ENCODE measurements around a stretch of chr6.

GRCh38 chr6:35359912-35360807, 17.8 kb downstream of the PPARD start:
- PRO-cap, 6 experiments: no peak in any of the 6 experiments
- RAMPAGE, long total RNA, 2 experiments: no peak in any of the 2 experiments
- RRBS: no CpG with 5 or more reads among the region's 6 CpGs

GRCh38 chr6:35468528-35469392, 559 bp downstream of the RPL10A start:
- PRO-cap, 6 experiments: peak in 5 of 6 experiments; most common plus-strand start chr6:35468872 (in 3); most common minus-strand start chr6:35468789 (in 3)
- RAMPAGE, long total RNA, 2 experiments: no peak in any of the 2 experiments
- RRBS: 3% methylated on average over 22 of the region's 72 CpGs

GRCh38 chr6:35469393-35470246, 1.4 kb downstream of the RPL10A start:
- PRO-cap, 6 experiments: no peak in any of the 6 experiments
- RAMPAGE, long total RNA, 2 experiments: no peak in any of the 2 experiments
- RRBS: no CpG with 5 or more reads among the region's 23 CpGs

DNA sequence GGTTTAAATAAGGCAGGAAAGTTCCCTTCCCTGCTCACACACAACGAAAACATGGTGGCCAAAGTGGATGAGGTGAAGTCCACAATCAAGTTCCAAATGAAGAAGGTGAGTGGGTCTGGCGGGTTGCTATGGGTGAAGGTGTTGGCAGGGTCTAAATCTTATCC, 1.9 kb downstream of the RPL10A start:
- PRO-cap, 6 experiments: no peak in any of the 6 experiments
- RAMPAGE, long total RNA, 2 experiments: no peak in any of the 2 experiments
- RRBS: no CpG with 5 or more reads among the region's 2 CpGs

GRCh38 chr6:35475316-35475854, 7.2 kb downstream of the RPL10A start:
- PRO-cap, 6 experiments: no peak in any of the 6 experiments
- RAMPAGE, long total RNA, 2 experiments: no peak in any of the 2 experiments
- RRBS: no CpG with 5 or more reads among the region's 14 CpGs

DNA sequence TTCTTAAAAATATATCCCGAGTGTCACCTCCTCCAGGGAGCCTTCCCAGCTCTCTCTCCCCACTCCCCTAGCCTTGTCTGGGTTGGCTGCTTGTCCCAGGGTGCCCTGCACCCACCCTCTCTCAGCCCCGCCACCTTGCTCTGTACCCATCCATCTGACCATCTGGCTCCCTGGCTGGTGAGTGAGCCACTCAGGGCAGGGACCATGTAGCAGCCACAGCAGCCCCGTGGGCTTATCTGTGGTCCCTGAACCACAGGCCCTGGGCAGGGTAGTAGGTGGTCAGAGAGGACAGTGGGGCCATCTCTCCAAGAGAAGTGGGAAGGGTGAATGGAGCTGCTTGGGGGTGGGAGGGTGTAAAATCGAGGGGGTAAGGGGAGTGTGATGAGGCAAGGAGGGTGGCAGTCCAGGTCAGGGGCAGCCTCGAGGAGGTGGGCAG, 12.8 kb downstream of the TEAD3 start:
- PRO-cap, 6 experiments: no peak in any of the 6 experiments
- RAMPAGE, long total RNA, 2 experiments: no peak in any of the 2 experiments
- RRBS: no CpG with 5 or more reads among the region's 5 CpGs

DNA sequence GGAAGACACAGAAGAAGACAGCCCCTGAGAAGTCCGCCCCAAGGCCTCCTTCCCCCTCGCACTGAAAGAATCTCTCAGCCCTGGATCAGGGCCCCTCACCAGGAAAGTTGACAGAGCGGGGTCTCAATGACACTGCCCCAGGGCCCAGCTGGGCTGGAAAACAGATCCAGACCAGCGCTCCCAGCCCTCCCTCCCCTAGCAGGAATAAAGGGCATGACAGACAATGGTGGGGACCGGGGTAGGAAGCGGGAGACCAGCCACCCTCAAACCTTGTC, 1.0 kb downstream of the TEAD3 start:
- PRO-cap, 6 experiments: no peak in any of the 6 experiments
- RAMPAGE, long total RNA, 2 experiments: no peak in any of the 2 experiments
- RRBS: no CpG with 5 or more reads among the region's 6 CpGs

- PRO-cap, 6 experiments: peak in 4 of 6 experiments; most common plus-strand start chr6:35501120 (in 2); most common minus-strand start chr6:35500943 (in 1)
- RAMPAGE, long total RNA, 2 experiments: no peak in any of the 2 experiments
- RRBS: no CpG with 5 or more reads among the region's 6 CpGs
These were observed 3.8 kb upstream of the TEAD3 start for GRCh38 chr6:35500666-35501185.

- PRO-cap, 6 experiments: no peak in any of the 6 experiments
- RAMPAGE, long total RNA, 2 experiments: no peak in any of the 2 experiments
- RRBS: no CpG with 5 or more reads among the region's 8 CpGs
These were observed 30.7 kb upstream of the TULP1 start for GRCh38 chr6:35543354-35543930.

DNA sequence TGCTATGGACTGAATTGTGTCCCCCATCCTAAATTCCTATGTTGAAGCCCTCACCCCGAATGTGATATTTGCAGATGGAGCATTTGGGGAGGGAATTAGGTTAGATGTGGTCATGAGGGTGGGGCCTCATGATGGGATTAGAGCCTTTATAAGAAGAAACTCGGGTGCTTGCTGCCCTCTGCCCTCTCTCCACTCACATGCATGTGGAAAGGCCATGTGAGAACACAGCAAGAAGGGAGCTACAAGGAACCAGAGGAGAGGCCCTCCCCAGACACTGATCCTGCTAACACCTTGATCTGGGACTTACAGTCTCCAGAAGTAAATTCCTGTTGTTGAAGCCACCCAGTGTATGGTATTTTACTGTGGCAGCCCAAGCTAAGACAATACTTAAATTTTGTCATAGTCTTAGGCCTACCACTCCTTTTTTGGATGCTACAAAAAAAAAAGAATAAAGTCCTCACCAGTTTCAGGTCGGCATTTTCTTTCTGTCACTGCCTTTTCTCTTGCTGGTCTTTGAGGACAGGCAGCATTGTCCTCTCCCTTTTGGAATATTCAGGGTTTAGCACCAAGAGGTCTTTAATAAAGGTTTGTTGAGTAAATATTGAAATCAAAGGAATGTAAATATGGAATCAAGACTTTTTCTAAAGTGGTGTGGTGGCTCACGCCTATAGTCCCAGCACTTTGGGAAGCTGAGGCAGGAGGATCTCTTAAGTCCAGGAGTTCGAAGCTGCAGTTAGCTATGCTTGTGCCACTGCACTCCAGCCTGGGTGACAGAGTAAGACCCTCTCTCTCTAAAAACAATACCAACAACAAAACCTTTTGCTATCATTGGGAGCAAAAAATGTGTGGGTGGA, 69.8 kb upstream of the TULP1 start:
- PRO-cap, 6 experiments: no peak in any of the 6 experiments
- RAMPAGE, long total RNA, 2 experiments: no peak in any of the 2 experiments
- RRBS: no CpG with 5 or more reads among the region's 5 CpGs

- PRO-cap, 6 experiments: no peak in any of the 6 experiments
- RAMPAGE, long total RNA, 2 experiments: no peak in any of the 2 experiments
- RRBS: no CpG with 5 or more reads among the region's 4 CpGs
These were observed 10.6 kb downstream of the FKBP5 start for GRCh38 chr6:35677986-35678559.

DNA sequence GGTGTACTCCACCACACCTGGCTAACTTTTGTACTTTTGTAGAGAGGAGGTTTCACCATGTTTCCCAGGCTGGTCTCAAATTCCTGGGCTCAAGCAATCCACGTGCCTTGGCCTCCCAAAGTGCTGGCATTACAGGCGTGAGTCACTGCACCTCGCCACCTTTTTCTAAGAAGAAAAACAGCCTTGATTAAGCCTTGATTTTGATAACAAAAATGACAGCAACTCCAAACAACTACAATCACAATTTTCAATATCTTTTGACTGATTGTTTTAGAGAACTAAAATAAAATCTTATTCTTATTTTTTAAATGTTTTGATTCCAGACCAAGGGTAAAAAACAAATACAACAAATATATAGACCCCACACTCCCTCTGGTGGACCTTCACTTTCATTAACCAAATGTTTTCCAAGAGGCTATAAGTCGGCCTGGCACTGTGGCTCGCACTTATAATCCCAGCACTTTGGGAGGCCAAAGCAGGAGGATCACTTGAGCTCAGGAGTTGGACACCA, 4.3 kb downstream of the FKBP5 start:
- PRO-cap, 6 experiments: no peak in any of the 6 experiments
- RAMPAGE, long total RNA, 2 experiments: no peak in any of the 2 experiments
- RRBS: no CpG with 5 or more reads among the region's 5 CpGs

GRCh38 chr6:35690997-35691686, 2.4 kb upstream of the FKBP5 start:
- PRO-cap, 6 experiments: peak in 1 of 6 experiments; most common plus-strand start chr6:35691590 (in 1); most common minus-strand start chr6:35691464 (in 1)
- RAMPAGE, long total RNA, 2 experiments: no peak in any of the 2 experiments
- RRBS: no CpG with 5 or more reads among the region's 9 CpGs

GRCh38 chr6:35717939-35718381, 18.9 kb upstream of the ARMC12 start:
- PRO-cap, 6 experiments: no peak in any of the 6 experiments
- RAMPAGE, long total RNA, 2 experiments: no peak in any of the 2 experiments
- RRBS: no CpG with 5 or more reads among the region's 11 CpGs

- PRO-cap, 6 experiments: no peak in any of the 6 experiments
- RAMPAGE, long total RNA, 2 experiments: no peak in any of the 2 experiments
- RRBS: no CpG with 5 or more reads among the region's 2 CpGs
These were observed 17.7 kb upstream of the ARMC12 start for GRCh38 chr6:35719195-35719436.

DNA sequence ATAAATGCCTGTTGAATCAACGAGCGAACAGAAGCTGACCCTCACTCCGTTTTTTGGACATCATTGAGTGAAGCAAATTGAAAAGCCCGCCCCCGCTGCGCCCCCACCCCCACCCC, 5.7 kb upstream of the ARMC12 start:
- PRO-cap, 6 experiments: peak in 1 of 6 experiments; most common minus-strand start position 55 of the sequence (in 1)
- RAMPAGE, long total RNA, 2 experiments: no peak in any of the 2 experiments
- RRBS: no CpG with 5 or more reads among the region's 6 CpGs

DNA sequence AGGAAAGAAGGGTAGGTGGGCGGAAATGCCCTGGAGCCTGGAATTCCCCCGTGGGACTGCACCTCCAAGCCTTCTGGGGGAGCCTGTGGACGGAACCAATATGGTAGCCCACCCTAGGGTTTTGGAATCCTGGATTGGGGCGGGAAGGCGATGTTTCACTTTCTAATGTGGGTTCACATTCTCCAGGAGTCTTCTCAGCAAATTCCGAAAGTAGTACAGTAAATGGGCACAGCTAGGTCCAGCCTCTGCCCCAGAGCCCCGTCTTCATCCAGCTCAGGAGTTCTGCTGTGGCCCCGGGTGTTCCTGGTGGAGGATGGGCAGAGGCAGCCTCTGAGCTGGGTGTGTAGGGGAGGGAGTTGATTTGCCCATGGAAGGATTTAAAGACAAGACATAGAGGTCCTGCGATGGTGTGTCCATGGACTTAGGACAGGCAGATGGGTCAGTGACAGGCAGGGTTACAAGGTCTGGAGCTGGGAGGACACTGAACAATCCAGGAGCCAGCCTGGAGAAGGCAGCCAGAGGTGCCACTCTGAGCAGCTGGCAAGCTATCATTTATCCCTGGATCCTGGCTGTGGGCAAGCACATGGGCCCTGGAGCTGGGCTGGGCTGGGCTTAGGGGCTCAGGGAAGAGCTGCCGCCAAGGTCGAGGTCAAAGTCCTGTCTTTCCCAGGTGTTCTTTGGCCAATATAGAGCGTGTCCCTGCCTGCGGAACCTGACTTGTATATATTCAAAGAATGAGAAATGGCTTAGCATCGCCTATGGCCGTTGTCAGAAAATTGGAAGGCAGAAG, 6.6 kb downstream of the CLPSL1 start:
- PRO-cap, 6 experiments: no peak in any of the 6 experiments
- RAMPAGE, long total RNA, 2 experiments: no peak in any of the 2 experiments
- RRBS: no CpG with 5 or more reads among the region's 15 CpGs

DNA sequence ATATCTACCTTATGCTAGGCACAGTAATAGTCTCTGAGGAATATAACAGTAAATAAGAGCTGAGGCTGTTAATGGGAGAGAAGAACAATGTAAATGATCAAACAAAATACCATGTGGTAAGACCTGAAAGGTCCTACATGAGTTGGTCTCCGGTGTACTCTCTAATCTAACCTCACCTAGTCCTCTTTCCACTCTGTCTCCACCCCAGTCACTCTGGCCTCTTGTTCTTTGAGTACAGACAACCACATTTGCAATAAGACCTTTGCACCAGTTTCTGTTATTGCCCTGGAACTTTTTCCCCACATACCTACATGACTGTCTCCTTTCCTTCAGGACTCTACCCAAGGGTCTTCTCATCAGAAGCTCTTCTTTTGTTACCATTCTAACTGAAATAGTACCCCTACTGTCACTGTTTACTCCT, 37.1 kb downstream of the MAPK14 start:
- PRO-cap, 6 experiments: no peak in any of the 6 experiments
- RAMPAGE, long total RNA, 2 experiments: no peak in any of the 2 experiments
- RRBS: no CpG with 5 or more reads among the region's 1 CpG

- PRO-cap, 6 experiments: no peak in any of the 6 experiments
- RAMPAGE, long total RNA, 2 experiments: no peak in any of the 2 experiments
- RRBS: 32% methylated on average over 12 of the region's 16 CpGs
These were observed 799 bp downstream of the MAPK13 start for GRCh38 chr6:36131192-36131431.

DNA sequence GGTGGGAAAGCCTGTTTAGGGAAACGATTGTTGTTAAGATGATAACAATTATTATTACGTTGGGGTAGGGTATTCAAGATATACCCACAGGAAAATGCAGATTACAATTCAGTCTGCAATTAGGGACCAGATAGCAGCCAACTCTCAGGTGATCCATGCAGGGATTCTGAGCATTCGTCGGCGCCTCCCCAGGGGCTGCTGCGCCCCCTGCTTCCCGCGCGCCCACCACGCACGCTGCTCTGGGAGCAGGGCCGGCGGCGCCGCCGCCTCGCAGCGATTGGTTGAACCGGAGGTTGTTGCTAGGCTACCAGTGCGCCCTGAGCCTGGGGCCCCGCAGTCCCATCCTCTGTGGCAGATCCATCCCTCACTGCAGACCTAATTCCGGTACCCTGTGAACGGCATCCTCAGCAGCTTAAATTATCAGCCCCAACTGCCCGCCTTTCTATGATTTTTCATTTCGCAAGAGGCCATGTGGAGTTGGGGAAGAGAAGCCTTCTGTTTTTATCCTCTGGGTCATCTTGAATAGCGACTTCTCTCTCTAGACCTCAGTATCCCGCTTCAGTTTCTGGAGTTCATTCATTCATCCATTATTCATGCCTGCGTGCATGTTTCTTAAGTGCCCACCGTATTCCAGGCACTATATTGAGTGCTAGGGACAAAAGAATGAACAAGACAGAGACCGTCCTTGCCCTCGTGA, 15.3 kb downstream of the PNPLA1 start:
- PRO-cap, 6 experiments: no peak in any of the 6 experiments
- RAMPAGE, long total RNA, 2 experiments: no peak in any of the 2 experiments
- RRBS: 3% methylated on average over 9 of the region's 31 CpGs

Measured in heart left ventricle (tissue), 7 donors.